ENCODE measurements around a stretch of chr12.

DNA sequence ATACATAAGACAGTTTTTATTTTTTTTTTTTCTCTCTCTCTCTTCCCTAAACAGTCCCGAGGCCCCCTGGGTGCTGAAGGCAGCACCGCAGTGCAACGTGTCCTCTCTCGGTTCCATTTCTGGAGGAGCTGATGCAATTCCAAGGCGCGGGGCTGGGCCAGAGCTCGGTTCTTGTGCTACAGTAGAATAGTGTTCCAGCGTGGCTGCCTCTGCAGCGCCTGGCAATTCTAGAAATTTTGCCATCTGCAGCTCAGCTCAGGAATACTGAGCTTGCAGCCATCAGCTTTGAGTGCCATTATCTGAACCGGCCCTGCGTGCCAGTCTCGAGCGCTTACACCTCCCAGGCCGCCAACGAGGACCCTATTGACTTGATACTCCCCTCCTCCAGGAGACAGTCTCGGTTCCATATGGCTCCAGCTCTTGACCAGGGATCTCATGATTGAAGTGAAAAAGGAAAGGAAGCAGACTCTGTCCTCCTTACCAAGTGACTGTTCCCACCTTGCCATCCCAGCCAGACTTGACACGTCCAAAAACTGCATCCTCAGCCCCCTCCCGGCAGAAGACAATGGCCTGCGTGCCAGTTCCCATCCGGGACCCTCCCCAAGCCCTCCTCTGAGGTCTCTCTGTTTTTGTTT, 538 bp downstream of the ALDH1L2 start:
- PRO-cap, 3 experiments: no peak in any of the 3 experiments
- RRBS: 0% methylated on average over 2 of the region's 20 CpGs

GRCh38 chr12:105183513-105184333, 52.3 kb downstream of the APPL2 start:
- PRO-cap, 3 experiments: no peak in any of the 3 experiments
- RRBS: no CpG with 5 or more reads among the region's 9 CpGs

DNA sequence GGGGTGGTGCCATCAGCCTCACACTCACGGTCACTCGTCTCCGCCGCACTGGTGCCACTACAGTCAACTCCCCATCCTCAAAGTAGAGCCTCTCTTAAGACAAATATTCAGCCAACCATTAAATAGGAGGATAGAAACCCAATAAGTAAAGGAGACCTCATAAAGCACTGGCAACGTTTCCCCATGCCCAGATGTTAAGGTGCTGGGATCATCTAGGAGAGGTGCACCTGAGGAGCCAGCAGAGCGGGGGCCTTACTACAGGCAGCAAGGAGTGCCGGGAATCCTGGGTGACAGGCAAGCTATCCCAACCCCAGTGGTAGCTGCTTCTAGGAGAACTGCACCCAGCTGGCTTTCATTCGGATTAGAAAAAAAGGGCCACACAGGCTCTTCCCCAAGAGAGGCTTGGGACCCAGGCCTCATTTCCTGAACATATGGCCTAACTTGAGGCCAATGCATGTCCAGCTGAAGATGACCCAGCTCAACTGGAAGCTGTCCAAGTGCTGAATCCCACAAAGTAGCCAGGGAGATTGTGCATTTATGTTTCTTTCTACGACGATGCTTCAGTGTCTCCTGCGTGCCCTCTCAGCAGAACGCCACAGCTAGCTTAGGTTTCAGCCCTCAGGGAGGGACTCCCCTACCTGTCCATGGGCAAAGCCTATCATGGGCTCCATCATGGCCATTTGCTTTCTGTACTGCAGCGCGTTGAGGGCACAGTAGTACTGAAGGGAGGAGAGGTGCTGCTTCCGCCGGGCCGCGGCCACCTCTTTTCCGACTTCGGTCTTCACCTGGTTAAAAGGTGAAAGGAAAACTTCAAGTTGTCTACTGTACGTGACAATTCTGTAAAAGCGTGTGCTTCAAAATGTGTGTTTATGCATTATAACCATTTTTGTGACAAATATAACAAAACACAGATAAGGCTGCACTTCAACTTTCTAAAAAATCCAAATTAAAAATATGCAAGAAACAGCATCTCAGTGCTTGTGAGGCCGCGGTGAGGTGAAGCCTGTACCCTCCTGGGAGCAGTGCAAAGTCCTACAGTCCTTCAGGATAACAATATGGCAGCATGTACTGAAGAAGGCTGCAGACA, 29.2 kb downstream of the APPL2 start:
- PRO-cap, 3 experiments: no peak in any of the 3 experiments
- RRBS: no CpG with 5 or more reads among the region's 24 CpGs

- PRO-cap, 3 experiments: no peak in any of the 3 experiments
- RRBS: no CpG with 5 or more reads among the region's 2 CpGs
Observed at GRCh38 chr12:105321041-105321499, 9.4 kb upstream of the C12orf75 start.

DNA sequence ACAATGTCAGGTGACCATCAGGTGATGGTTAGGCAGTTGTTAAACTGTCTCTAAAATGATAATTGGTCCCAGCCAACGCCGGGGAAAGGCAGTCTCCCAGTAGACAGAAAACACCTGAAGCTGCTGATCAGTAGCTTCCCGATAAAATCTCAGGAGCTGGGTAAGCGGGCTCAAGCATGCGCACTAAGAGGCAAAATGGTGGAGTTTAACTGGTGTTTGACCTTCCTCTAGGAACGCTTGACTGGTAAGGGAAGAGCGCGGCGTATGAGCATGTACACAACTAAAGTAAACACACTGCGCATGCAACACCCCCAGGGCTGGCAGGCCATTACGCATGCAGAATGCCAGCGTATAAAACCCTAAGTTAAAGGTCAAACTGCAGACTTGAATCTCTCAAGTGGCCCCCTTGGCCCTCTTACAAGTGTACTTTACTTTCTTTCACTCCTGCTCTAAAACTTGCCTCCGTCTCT, 113.5 kb downstream of the C12orf75 start:
- PRO-cap, 3 experiments: no peak in any of the 3 experiments
- RRBS: no CpG with 5 or more reads among the region's 13 CpGs

- PRO-cap, 3 experiments: no peak in any of the 3 experiments
- RRBS: 20% methylated on average over 2 of the region's 10 CpGs
Observed at GRCh38 chr12:105522974-105523604, 192.6 kb downstream of the C12orf75 start.

DNA sequence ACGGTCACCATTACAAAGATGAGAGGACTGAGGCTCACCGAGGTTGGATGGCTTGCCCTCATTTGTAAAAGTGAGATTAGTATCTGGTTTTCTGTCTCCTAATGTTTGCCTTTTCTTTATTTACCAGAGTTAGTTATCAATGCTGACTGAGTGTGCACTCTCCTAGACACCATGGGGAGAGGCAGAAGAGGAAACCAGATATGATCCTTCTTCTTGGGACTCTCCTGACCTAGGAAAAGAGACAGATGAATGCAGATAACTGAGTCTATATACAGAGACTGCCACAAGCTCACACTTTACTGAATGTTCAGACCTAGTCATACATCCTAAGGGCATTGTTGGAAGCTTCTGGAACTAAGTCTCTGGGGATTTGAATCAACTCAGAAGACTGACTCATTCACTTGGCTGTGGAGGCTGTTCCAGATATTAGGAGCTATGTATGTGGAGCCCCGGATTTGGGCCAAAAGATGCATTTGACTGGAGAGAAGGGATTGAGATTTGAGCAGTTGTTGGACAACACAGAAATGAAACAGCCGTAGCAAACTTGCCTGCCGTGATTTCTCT, 397.0 kb downstream of the NUAK1 start:
- PRO-cap, 3 experiments: no peak in any of the 3 experiments
- RRBS: no CpG with 5 or more reads among the region's 5 CpGs

DNA sequence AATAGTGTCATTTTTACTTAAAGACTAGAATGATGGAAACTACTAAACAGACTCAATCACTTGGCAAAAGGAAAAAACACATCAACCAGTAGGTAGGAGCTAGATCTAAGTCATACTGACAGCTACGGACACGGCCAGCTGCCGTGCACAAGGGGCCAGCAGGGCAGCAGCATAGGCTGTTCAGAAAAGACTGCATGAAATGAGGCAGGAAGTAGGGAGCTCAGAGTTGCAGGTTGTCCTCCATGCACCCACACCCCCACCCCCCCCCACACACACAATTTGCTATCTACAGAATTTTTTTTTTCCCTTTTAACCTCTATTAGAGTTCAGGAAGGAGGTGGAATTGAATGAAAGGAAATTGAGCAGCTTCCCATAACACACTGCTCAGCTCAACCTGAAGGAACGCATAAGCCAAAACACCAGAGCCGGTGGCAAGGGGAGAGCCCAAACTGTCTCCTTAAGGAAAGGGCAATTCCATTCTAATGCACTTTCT, 74.2 kb downstream of the NUAK1 start:
- PRO-cap, 3 experiments: no peak in any of the 3 experiments
- RRBS: no CpG with 5 or more reads among the region's 5 CpGs

- PRO-cap, 3 experiments: no peak in any of the 3 experiments
- RRBS: no CpG with 5 or more reads among the region's 21 CpGs
Observed at GRCh38 chr12:106120219-106121276, 18.2 kb downstream of the NUAK1 start.

- PRO-cap, 3 experiments: no peak in any of the 3 experiments
- RRBS: no CpG with 5 or more reads among the region's 19 CpGs
Observed at GRCh38 chr12:106136238-106137074, 2.3 kb downstream of the NUAK1 start.

DNA sequence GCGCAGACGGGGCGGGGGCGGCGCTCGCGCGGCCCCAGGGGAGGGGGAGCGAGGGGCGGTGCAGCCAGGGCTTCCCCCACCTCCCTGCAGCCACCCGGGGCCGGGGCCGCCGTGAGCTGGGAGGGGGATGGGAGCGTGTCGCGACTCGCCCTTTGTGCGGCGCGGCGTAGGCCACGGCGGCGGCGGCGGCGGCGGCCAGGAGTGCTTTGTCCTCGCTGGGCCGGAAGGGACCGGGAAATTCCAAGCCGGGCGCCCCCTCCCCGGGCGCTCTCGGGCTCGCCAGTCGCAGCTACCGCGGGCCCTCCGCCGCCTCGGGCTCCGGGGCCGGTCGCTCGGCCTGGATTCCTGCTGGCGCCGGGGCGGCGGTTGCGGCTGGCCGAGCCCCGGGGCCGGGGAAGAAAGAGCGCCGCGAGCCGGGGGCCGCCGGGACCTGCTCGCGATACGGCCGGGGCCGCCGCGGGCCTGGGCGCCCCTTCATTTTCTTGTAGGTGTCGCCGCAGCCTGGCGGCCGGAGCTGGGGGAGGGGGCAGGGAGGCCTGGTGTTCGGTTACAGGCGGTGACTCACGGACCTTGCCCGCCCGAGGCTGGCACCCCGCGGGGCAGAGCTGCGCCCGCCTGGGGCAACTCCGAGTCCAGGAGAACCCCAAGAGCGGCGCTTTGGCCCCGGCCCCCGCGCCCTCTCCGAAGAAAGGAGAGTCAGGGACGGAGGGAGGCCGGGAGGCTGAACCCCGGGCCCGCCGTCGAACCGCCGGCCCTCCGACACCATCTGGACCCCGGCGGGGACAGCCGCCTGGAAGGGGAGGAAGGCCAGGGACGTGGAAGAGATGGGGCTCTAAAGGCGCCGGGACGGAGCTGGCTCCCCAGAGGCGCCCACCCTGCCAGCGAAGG, 512 bp upstream of the NUAK1 start:
- PRO-cap, 3 experiments: peak in 3 of 3 experiments; most common plus-strand start position 174 of the sequence (in 2); most common minus-strand start position 281 of the sequence (in 1)
- RRBS: 5% methylated on average over 41 of the region's 108 CpGs

- PRO-cap, 3 experiments: no peak in any of the 3 experiments
- RRBS: no CpG with 5 or more reads among the region's 6 CpGs
Observed at GRCh38 chr12:106223958-106224527, 23.8 kb downstream of the CKAP4 start.

- PRO-cap, 3 experiments: no peak in any of the 3 experiments
- RRBS: 92% methylated on average over 5 of the region's 31 CpGs
Observed at GRCh38 chr12:106239648-106240532, 7.9 kb downstream of the CKAP4 start.

- PRO-cap, 3 experiments: no peak in any of the 3 experiments
- RRBS: no CpG with 5 or more reads among the region's 16 CpGs
Observed at GRCh38 chr12:106246785-106247198, 1.0 kb downstream of the CKAP4 start.

DNA sequence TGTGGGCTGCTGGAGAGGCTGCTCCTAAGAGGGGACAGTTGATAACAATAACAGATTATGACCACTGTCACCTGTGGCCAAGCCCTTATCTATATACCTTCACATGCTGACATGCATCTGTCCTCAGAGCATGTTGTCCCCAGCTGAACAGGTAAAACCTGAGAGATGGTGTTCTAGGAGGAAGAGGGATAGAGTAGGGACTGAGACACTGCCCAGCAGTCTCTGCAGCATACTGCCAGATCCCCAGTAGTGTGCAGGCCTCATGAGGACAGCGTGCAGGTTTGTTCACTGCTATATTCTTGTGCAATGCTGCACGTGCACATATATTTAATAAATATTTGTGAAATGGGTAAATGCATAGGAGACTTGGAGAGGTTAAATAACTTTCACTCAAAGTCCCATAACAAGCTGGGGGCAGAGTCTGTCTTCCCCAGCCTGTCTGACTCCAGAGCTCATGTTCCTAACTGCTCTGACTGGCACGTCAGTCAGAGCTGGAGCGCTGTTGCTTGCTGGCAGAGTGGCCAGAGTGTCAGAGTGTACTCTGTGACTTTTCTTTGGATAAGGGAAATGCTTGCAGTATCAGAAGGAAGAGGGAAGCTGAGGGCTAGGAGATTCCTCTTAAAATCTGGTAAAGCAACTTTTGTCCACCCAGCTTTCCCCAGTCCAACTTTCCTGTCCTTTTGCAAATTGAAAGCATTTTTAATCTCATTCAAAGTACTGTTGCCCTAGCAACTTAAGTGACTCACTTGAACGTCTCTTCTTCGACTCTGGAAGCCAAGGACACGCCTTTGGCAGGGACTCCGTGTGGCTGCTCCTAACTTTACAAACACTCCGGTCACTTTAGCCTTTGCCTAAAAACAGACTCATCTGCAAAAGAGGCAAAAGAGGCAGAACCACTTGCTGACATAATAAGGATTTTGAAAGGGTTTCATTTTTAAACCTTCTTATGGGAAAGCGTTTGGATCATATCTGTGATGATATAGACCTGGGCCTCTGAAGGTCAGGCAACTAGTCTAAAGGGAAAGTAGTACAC, 14.9 kb upstream of the POLR3B start:
- PRO-cap, 3 experiments: no peak in any of the 3 experiments
- RRBS: no CpG with 5 or more reads among the region's 10 CpGs

DNA sequence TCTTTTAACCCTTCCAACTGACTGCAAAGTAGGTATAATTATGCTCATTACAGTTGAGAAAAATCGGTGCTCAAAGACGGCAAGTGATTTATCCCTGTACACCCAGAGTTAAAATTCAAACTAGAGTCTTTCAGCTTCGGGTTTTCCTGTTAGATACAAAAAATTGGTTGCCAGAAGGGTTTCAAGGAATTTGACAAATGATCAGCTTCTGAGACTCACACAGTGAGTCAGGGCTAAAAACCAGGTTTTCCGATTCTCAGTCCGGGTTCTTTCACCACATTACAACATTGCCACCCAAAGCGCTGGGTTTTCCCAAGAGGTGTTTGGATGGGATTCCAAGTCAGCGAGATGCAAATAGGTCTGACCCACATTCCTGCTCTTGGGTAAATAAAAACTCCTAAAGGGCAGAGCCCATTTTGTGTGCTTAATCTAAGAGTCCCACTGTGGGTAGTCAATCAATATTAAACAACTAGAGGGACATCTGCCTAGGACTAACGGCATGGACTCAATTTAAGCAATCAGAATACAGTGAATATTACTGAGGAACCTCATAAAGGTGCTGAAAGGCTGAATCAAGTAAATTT, 5.5 kb upstream of the RIC8B start:
- PRO-cap, 3 experiments: no peak in any of the 3 experiments
- RRBS: no CpG with 5 or more reads among the region's 8 CpGs

DNA sequence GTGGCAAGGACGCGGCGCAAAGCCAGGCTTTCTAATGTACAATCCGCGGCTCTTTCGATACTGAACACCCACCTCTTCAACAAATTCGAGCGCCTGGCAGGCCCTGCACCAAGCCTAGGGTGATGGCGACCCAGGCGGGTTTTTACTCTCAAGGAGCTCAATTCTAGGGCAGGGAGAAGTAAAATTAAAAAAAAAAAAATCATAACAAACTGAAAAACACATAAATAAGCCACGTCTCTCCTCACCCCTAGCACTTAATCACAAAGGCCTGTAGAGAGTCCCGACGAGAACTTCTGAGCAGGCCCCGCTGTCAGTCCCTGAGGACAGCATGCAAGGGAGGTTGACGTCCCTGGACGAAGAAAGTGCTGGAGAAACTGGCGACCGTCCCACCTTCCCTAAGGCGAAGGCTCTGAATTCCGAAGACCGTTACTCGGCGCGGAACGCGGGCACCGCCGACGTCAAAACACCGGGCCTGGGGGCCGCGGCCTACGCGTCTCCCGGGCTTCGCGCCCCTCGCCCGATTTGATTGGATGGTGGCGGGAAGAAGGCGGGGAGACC, 597 bp upstream of the TMEM263 start:
- PRO-cap, 3 experiments: peak in 3 of 3 experiments; most common plus-strand start position 429 of the sequence (in 1); most common minus-strand start position 515 of the sequence (in 2)
- RRBS: 1% methylated on average over 7 of the region's 41 CpGs

DNA sequence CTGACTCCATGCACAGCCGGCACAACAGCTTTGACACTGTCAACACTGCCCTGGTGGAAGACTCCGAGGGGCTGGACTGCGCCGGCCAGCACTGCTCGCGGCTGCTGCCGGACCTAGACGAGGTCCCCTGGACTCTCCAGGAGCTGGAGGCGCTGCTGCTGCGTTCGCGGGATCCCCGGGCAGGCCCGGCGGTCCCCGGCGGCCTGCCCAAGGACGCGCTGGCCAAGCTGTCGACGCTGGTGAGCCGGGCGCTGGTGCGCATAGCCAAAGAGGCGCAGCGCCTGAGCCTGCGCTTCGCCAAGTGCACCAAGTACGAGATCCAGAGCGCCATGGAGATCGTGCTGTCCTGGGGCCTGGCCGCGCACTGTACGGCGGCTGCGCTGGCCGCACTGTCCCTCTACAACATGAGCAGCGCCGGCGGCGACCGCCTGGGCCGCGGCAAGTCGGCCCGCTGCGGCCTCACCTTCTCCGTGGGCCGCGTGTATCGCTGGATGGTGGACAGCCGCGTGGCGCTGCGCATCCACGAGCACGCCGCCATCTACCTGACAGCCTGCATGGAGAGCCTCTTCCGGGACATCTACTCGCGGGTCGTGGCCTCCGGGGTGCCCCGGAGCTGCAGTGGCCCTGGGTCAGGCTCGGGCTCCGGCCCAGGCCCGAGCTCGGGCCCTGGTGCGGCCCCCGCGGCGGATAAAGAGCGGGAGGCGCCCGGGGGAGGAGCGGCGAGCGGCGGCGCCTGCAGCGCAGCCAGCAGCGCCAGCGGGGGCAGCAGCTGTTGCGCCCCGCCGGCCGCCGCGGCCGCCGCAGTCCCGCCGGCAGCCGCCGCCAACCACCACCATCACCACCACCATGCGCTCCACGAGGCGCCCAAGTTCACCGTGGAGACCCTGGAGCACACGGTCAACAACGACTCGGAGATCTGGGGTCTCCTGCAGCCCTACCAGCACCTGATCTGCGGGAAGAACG, 1.2 kb downstream of the ABTB3 start:
- PRO-cap, 3 experiments: no peak in any of the 3 experiments
- RRBS: 2% methylated on average over 41 of the region's 104 CpGs

DNA sequence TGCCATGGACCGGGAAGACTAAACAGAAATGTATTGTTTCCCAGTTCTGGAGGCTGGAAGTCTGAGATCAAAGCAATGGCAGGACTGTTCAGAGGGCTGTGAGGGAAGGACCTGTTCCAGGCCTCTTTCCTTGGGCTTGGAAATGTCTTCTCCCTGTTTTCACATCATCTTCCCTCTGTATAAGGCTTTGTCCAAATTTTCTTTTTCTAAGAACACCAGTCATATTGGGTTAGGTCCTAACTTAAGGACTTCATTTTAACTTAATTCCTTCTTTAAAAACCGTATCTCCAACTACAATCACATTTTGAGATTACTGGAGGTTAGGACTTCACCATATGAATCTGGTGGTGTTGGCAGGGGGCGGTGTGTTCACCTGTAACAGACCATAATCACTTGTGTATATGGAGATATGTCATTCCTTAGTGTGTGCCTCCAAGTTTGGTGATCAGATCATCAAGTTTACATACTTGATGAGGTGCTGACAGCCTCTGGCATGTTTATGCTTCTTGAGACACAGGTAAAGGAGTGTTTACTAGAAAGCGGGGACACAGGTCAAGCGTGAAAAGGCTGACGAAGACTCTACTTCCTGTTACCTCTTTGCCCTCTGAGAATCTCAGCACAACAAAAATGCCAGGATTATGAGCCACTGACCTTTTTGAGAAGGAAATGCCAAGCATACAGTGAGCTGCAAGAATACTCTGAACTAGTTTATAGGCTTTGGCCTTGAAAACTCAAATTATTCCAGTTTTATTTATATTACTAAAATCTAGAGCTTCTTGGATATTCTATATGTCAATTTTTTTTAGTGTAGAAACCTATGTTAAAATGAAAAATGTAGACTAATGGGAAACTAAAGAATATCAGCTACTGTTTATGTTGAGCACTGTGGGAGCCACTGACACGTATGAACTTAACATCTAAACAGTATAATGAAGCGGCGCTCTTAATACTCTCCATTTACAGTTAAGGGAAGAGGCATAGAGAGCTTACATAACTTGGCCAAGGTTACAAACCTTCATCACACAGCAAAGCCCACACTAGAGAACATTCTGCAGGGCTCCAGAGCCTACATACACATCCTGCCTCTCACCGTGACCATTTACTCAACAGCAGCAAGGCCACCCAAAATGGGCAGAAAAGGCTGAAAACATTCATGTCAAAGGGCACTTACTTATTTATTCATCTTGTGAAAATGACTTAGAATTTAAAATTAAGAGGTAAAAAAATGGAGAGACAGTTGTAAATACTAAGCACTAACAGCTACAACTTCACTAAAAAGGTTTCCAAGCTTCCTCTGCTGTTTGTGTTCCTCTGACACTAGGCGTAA, 29.5 kb downstream of the PRDM4 start:
- PRO-cap, 3 experiments: no peak in any of the 3 experiments
- RRBS: no CpG with 5 or more reads among the region's 11 CpGs

GRCh38 chr12:107749855-107750637, 10.9 kb downstream of the PRDM4 start:
- PRO-cap, 3 experiments: no peak in any of the 3 experiments
- RRBS: no CpG with 5 or more reads among the region's 9 CpGs

Measured in breast (tissue), 4 donors.